ENCODE results near the gene ITPR2.

- PRO-cap: no peak
Observed at GRCh38 chr12:26121042-26121428, 3.8 kb downstream of the BHLHE41 start.

GRCh38 chr12:26124682-26124835 lies 278 bp downstream of the BHLHE41 start:
- PRO-cap: no peak

DNA sequence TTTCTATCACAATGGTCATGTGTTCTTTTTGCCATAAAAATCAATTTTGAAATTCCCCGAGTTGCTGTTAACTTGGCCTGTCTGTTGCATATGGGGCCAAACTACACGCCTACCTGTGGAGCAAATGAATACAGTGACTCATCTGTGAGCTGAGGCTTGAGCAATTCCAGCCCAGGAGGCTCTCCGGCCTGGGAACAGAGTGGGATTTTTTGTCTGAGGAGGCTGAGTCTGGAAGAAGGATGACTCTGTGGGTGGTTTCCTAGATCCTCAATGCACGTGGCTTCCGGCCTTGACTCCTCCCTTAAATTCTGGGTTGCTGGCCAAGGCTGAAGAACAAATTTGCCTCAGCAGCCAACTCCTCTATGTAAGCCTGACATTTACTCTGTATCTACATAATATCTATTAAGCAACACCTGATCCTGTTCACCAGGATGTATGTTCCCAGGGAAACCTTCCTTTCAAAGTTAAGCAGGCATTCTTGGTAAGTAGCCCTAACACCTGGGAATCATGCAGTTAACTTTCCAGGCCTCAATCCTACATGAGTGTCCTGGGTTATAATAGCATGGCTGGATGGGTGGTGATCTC lies 124.2 kb downstream of the SSPN start:
- PRO-cap: no peak

DNA sequence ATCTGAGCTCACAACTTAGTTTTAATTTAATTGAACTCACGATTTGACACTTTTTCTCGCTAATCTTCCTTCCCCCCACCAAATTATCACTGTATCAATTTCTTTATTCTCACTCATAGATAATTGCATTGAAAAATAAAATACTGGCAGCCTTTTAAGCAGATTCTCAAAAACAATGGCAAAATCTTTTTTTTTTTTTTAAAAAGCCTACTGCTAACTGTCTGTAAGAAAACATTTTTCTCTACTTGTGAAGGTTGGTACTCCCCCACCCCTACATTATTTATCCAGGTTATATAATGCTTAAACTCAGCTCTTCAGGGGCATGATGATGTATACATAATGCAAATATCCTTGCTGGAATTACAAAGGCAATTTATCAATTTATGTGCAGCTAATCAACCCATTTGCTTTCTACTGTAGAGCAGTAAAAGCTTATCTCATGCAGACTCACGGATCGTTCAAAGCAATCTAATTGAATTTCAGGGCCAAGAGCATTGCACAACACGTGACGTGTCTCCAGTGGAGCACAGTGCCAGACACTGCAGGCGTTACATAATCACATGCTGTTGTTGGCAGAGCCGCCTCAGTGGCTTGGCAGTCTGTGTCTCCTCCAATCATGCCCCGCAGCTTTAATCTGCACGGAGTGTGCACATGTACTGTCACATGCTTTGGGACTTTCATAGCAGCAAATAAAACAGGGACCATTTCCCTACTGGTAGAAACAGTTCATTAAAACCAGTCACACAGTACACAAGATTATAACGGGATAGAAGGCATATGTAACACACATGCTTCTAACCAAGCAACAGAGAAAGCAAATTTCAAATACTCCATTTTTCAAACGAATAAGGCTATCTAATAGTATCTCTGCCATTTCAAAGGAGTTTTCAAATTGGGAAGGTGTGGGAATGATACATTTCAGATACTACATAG lies 309.4 kb downstream of the ITPR2 start:
- PRO-cap: no peak

- PRO-cap: no peak
Observed at GRCh38 chr12:26632806-26633383, 200.1 kb downstream of the ITPR2 start.

DNA sequence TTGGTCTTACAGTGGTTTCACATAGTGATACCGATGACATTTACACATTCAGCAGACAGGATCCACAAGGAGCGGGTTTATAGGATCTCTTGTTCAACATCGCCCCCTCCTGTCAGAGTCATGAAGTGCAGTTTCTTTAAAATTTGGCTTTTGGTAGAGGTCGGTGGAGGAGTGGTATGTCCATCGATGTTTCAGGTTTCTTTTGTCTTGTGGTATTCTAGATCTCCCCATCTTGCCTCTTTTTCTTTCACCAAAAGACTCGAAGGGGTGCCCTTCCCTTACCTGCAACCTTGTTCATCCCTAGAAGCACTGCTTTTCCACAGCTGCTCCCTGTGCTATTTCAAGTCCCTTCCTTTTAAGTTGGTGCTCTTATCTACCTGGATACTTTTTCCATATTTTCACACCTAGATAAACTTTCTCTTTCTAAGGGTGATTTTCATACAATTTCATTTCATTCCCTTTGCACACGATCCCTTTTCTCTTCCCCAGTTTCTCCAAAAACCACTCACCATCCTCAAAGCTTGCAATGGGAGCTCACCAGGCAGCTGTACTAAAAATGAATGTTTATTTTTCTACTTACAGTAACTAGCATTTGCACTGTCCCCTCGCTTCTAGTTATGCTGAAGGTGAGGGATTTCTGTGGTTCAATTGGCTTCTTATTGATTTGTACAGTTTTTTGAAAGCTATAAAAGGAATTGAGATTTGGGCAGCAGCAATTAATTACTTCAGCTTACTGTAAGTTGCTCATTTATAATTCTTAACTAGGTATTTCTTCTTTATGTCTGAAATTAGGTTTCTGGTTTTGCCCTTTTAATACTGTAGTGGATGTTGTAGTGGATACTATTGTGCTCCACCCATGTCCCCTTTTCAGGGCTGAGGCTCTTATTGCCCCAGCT lies 181.1 kb downstream of the ITPR2 start:
- PRO-cap: no peak

GRCh38 chr12:26831859-26832329 lies 1.1 kb downstream of the ITPR2 start:
- PRO-cap: unidirectional peak, plus-strand start at chr12:26832066

DNA sequence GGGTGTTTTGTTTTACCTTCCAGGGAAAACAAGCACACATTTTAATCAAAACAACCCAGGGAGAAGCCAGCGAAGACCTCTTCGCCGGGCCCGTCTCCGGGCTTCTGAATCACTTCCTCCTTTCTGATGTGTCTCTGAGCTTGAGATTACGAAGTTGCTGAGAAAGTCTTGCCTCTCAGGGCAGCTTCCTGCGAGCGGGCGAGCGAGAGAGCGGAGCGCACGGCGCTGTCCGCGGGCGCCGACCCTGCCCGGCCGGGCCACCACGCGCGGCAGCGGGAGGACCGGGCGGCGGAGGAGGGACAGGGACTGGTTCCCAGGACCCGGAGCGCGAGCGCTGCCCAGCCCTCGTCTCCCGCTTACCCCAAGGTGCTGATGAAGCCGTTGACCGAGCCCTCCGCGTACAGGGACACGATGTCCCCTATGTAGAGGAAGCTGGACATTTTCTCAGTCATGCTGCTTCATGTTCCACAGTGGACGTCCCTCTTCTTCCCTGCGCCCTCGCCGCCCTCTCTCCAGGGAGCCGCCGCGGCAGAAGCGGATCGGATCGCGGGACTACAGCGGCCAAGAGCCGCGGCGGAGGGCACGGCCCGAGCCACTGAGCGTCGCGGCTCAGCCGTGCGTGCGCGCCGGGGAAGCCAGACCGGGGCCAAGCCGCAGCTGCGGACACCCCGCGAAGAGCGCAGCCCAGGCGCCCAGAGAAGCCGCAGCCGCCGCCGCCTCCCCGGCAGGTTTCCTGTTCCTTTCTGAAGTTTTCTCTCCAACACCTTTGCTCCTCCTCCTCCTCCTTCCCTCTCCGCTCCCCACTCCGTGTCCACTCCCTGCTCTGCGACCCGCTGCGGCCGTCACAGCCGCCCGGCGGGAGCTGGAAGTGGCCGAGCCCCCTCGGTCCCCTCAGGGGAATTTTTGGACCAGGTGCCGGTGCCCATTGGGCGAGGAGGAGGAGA lies at the start of gene ITPR2:
Gene ITPR2, minus strand, starts transcription at position 865 of the 944 bp plus-strand sequence.
- PRO-cap: bidirectional peak, plus-strand start at position 186 of the sequence, minus-strand start at position 106 of the sequence; bidirectional peak, plus-strand start outside the sequence, minus-strand start at position 864 of the sequence

DNA sequence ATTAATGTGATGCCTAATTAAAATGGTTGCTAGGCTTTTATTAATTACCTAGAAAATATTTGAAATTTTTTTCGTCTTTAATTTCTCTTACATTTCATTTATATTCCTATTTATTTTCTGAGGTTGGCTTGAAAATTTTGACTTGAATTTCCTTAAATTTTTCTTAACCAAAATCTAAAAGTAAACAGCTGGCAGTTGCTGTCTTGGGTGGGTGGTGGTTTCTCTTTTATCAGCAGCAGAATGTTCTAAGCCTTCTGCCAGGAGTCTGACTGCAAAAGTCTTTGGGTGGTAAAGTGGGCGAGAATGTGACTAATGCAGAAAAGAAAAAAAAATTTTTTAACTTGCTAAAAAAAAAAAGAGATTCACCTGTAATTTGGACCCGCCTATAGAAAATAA lies 2.5 kb downstream of the FGFR1OP2 start:
- PRO-cap: no peak

GRCh38 chr12:26986649-26987763 lies 27.2 kb downstream of the TM7SF3 start:
- PRO-cap: no peak

DNA sequence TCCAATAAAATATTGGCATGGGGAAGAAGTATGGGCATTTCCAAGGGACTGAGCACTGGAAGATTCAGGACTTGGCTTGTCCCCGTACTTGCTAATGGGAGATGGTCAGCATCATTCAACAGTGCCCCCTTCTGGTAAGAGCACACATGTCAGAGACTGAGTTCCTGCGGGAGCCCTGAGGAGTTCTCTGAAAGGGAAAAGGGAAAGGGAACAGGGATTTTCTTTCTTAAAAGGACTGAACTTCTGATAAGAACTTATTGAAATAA lies 59.7 kb upstream of the C12orf71 start:
- PRO-cap: no peak

DNA sequence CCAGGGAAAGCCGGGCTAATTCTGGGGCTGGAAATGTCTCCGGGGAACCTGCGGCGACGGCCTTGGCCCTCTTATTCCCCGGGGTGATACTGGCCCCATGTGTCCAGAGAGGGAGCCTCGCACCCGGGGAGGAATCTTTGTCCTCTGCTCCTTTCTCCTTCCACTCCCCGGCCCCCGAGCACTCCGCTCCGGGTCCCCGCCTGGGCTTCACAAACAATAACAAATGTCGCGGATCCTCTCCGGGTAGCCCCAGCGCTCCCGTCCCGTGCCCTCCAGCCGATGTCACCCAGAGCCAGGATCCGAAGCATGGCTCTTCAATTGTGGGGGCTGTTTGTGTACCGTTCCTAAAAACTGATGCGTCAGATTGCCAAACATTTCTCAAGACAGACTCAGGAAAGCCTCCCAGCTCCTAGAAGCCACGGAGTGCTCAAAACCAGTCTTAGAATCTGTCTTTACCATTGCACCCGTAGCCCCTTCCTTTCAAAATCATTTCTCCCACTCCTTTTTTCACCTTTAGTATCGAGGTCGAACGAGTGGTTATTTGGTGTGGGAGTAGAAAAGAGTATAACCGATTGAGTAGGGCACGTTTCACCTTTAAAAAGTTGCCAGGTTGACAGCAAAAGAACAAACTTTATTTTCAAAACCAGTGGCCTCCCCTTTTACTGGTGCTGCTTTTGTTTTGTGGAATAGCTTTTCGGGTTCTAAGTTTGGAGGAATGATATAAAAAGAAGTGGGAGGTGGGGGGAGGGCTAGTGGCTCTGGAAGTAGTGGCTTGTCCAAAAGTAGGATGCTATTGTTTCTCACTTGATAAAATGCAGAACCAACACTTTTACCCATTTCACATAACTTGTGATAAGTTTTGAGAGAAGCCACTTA lies 587 bp downstream of the STK38L start:
- PRO-cap: no peak

DNA sequence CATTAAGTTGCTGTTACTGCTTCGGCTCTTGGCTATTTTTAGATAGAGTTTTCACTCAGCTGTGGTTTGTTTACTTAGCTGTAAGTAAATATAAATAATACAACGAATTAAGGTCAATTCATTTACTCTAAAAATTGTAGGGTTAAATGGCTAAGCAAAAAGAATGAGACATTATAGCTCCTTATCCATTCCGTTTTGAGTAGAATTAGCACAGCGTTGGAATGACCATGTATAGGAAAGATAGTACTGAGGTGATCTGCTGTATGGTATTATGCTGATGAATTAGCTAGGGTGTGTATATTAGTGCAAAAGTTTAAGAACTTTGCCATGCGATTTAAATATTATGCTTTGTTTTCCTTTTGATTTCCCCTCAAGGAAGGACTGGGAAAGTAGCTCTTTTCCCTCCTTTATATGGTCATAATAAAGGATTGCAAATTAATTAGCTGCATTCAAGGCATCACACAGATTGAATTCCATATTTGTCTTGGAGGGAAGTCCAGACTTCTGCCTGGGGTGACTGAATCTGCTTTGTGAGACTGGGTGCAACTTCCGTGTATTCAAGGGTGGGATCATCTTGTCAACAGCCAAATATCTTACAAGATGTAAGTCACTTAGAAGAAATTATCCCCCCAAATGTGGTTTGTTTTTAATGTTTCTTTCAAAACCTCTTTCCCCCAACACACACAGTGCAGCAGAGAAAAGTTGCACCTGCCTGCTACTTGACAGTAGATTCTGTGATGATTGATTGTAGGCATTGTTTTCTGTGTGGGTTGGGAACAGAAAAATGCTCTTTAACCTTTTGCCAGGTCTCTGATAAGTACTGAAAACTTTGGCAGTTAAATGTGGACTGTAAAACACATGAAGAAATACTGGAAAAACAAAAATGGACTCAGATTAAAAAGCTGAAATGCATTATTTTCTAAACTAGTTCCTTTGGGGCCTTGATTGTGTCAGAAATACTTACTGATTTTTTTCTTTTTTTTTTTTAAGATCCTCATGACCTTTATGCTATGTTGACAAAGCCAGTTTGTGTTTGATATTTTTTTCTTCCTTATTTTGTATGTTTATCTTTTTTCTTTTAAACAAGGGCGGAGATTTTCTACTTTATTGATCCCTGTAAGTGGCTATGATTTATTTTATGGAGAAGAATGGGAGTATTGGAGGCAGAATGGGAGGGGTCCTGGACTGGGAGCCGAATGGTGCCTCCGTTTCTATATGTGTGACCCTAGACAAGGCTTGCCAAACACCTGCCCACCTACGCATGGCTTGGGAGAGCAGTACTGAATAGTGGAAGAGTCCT lies 28.4 kb downstream of the STK38L start:
- PRO-cap: no peak

DNA sequence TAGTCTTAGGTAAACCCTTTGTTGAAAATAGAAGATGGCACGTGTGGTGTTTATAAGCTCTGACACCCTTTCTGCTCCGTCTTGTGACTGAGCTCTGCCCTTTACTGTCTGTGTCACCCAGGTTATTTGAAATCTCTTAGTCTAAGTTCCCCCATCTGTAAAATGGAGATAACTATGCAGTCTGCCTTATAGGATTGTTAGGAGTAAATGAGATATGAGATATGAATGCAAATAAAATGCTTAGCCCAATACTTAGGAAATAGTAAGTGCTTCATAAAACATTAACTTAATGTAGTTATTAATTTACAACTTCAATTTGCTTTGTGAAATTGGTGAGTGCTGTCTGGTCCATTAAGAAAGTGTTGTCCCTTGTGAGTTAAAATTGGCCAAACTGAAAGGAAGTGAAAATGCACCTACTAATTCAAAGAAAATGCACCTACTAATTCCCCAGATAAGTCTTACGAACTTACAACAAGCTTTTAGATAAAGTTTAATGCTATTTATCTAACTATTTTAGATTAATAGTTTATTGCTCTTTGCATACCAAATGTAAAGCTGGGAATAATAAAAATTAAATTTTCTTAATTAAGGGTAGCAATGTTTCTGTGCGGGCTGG lies 1.6 kb downstream of the BMAL2 start:
- PRO-cap: no peak

- PRO-cap: no peak
Observed at GRCh38 chr12:27541303-27541785, 17.3 kb downstream of the PPFIBP1 start.

DNA sequence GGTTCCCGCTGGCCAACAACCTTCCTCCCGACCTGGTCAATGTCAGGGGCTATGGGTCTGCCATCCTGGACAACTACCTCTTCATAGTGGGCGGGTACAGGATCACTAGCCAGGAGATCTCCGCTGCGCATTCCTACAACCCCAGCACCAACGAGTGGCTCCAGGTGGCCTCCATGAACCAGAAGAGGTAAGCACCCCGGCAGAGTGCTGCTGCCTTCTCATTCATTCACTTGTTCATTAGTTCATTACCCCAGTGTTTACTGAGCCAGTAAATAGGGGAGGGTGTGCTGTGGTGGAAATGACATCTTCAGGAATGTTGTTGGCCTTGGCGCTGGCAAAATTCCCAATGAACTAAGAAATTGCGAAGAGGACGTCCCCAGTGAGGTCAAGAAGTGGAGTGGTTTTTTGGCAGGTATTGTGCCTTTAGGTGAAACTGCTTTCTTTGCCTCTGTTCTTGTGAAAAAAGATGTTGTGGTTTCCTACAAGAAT lies 1.0 kb upstream of the MANSC4 start:
- PRO-cap: no peak

DNA sequence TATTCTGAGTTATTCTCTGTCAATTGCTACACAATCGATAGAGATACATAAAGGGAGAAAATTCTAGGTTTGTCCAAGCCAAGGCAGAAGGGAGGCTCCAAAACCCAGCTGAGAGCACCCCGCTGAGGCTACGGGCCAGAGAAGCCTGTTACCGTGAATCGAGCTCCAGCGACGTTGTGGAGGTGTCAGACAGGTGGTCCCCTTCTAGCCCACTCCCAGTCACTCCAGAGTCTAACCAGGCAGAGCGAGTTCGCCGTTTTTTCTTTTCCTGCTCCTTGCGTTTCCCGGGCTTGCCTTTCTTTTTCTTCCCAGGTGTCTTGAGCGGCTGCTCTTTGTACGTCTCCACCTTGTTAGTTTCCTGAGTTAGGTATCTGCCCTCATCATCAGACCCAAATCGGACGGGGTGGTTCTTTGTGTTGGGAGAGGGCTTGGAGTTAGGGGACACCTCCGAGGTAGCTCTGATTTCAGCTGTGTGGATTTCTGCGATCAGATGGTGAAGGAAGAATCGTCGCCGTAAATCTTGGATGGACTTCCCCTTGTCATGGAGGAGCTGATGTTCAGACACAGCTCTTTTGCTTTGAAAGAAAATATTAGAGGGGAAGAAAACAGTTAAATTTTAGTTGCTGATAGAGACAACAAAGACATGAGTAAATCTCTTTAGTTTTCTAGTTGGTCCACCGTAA lies 9.2 kb downstream of the PTHLH start:
- PRO-cap: no peak

DNA sequence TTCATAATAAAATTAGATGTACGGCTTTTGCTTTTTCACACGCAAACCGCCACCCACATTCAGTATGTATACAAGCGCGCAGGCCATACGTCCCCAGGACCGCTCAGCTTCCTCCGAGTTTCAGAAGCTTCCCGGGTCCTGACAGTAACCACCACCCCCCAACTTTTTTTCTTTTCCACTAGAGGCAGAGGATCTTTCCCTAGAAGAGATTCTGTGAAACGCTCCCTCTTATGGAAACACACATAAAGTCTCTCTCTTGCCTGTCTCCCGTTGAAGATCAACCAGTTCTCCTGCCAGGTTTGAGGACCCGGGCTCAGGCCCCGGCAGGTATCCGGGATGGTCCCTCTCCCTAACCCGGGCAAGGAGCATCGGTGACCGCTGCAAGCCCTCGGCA lies 3.6 kb downstream of the PTHLH start:
- PRO-cap: no peak

- PRO-cap: no peak
Observed at GRCh38 chr12:27969324-27969662, 3.2 kb downstream of the PTHLH start.

DNA sequence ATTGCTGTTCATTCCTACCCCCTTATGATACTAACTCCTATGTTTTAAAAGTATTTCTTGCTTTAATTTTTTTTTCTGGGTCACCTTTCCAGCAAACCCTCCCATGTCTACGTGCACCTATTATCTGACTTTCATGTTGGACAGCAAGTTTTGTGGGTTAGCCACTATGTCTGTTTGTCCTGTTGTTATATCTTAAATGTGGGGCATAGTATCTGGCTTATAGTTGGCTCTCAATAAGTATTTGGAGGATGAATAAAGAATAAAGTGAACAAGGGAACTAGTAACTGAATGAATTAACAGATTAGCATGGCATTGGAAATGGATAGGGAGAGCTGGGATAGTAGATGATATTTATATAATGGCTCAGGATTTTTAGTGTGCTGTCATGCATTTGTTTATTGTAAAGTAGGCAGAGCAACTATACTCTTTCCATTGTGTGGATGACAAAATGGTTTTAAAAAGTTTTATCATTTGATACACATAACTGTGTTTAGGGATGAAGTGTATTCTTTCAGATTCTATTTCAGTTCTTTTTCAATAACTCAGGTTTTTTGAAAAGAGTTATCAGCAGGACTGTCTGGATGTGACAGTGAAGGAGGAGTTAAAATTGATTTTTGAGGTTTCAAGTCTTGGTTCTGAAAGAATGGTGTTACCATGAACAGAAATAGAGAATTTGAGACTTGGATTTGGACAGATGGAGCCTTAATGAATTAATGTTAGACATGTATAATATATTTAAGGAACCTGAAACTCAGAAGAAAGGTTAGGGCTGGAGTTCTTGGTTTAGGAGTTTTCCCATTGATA lies 70.5 kb downstream of the CCDC91 start:
- PRO-cap: no peak